Measurements from ENCODE around the genes GLG1, ZNRF1, TMEM170A and ADAT1.

DNA sequence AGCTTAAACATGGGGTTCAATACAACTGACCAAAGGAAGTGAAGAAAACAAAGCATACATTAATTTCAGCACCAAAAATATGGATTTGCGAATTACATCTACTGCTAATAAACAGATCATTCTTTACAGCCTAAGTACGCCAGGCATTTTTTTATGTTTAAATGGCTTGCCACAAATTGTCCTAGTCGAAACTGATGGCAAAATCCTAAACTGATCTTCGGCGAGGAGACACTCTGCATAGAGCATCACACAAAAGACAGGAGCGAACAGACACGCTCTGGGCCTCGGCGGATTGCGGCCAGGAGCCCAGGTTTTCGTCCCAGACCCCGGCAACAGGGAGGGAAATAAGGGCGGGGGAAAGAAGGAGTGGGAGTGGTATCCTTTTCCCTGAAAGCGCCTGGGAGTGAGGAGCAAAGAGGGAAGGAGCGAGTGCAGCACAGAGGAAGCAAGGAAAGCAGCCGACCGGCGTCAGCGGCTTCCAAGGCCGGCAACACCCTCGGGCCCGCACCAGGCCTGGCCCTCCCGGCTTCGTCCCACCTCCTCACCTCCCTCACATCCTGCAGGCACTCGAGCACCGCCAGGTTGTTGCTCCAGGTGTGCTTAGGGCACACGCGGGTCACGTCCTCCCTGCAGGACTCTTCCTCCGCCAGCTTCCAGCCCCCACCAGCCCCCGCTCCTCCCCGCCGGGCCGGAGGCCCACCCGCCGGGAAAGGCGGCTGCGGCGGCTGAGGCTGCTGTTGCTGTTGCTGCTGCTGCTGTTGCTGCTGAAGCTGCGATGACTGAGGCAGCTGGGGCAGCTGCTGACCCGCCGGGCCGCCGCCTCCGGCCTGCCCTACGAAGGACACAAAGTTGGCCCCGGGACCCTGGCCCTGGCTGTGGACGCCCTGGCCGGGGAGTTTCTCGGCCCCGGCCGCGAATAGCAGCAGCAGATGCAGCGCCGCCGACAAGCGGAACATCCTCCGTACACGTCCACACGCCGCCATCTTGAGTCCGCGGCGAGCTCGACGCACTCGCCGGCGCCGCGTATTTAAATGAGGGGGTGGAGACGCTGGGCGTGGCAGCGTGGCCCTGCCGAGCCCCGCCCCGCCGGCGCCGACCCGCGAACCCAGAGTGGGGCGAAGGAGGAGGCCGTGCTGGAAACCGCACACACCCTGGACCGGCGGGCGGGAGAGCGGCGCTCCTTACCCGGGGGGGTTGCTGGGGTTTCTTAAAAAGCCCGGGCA is at the start of gene GLG1:
GLG1 (minus strand) TSS at position 1,003 of the 1,223 bp plus-strand sequence.
- PRO-cap: unidirectional peak, plus-strand start at position 413 of the sequence; bidirectional peak, plus-strand start at position 580 of the sequence, minus-strand start at position 543 of the sequence; bidirectional peak, plus-strand start at position 1,100 of the sequence, minus-strand start at position 986 of the sequence

GRCh38 chr16:74621995-74622797 is 15.3 kb upstream of the GLG1 start:
- PRO-cap: no peak

DNA sequence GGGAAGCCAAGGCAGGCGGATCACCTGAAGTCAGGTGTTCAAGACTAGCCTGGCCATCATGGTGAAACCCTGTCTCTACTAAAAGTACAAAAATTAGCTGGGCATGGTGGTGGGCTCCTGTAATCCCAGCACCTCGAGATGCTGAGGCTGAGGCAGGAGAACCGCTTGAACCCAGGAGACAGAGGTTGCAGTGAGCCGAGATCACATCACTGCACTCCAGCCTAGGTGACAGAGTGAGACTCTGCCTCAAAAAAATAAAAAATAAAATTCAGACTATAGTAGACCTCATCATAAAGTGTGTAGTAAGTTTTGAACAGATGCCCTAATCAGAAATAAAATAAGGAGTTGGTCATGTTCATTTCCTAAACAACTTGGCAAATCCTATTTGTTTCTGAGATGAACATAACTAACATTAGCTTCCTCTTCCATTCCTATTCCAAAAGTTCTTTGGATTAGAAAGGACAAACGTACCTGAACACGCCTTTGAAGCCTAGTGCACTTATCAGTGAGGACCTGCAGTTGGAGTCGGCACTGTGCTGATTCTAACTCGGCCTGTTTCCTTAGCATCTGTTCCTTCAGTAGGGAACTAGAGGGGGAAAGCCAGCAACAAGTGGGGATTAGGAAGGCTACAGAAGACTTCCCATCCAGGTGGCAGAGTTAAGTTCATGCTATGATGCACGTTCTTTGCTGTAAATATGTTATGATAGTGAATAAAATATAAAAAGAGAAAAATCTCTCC is 29.1 kb downstream of the RFWD3 start:
- PRO-cap: no peak

DNA sequence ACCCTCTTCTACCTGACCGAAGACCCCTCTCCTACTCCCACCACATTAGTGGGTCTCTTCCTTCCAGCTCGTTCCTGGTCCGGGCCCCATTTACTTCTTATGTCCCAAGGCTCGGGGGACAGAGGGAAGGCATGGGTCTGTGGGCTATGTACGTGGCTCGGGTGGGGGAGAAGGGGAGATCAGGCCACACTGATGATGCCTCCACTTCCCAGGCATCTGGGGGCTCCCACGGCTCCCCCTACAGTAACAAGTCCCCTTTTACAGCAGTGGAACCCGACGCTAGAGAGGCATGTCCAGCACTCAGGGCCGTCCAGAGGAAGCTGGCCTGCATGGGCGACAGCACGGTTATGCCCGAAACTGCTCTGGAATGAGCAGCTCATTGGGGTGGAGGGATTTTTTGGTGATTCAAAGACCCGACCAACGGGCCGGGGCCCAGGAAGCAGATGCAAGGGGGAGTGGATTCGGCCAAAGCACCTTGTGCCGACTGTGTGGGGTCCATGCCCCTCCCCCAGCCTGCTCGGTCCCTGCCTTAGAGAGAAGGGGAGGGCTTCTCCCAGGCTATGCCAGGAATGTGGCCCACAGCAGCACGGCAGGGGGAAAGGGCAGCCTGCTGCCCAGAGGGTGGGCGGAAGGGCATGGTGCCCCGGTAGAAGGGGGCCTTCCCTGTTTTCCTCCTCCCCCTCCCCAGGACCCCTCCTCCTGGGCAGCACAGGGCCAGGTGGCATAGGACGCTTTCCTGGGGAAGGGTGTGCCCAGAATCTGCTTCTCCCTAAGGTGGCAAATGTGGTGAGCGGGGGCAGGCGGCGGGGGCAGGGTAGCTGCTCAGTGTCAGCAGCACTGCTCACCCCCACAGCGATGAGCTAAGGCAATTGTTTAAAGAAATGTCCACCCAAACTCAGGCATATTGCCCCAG is 33.6 kb upstream of the MLKL start:
- PRO-cap: no peak

GRCh38 chr16:74736645-74737219 is 36.1 kb upstream of the MLKL start:
- PRO-cap: no peak

DNA sequence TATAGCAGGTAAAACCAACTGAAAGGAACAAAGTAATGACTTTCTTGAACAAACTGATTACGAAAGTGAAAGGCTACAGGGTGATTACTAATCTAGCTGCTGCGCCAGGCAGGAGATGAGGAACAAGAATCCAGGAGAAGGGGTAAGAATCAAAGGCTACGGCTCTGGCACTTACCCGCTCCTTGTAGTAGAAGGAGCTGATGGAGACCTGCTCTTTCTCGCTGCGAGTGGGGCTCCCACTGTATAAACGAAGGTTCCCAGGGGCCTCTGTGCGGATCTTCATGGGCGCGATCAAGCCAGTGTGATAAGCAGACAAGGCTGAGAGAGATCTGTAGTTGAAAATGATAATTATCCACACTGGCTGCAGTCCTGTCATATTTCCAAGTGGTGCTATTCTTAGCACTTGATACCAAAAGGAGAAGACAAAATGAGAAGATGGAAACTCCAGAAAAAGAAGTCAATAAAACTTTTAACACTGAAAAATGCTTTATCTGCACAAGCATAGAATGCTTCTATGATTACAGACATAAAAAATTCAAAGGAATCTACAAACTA is 81.1 kb downstream of the WDR59 start:
- PRO-cap: no peak

- PRO-cap: no peak
Observed at GRCh38 chr16:74991549-74992595, 6.9 kb upstream of the WDR59 start.

GRCh38 chr16:74998410-74999129 is at the start of gene ZNRF1:
Gene ZNRF1 (plus strand): TSS chr16:74999024.
- PRO-cap: bidirectional peak, plus-strand start at chr16:74999033, minus-strand start at chr16:74998853

- PRO-cap: no peak
Observed at GRCh38 chr16:74999857-75000482, 1.1 kb downstream of the ZNRF1 start.

DNA sequence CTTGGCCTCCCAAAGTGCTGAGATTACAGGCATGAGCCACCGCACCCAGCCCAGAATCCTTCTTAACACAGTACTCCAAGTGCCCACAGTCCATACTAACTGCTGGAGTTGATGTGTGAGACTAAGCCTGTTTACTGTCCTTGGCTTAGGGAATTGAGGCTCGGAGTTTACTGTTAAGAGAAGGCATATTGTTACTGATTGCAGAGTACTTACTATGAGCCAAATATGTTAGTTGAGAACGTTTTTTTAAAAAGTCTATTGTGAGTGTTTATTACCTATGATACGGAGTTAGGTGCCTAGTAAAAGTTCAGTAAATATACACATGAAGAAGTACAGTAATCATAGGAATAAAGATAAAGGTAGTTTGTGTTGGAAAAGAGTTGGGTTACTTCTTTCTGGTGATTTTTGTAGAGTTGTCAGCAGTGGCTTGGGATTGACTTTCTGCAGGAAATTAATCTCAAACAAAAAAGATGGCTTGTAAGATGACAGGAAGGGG is 25.3 kb downstream of the ZNRF1 start:
- PRO-cap: no peak

- PRO-cap: no peak
Observed at GRCh38 chr16:75228991-75229472, 10.2 kb downstream of the CTRB1 start.

- PRO-cap: no peak
Observed at GRCh38 chr16:75269724-75269957, 18.2 kb upstream of the BCAR1 start.

GRCh38 chr16:75305065-75305996 is 53.9 kb upstream of the BCAR1 start:
- PRO-cap: bidirectional peak, plus-strand start at chr16:75305750, minus-strand start at chr16:75305461

GRCh38 chr16:75316957-75317488 is 65.6 kb upstream of the BCAR1 start:
- PRO-cap: no peak

GRCh38 chr16:75401940-75402813 is 31.1 kb downstream of the CFDP1 start:
- PRO-cap: no peak

DNA sequence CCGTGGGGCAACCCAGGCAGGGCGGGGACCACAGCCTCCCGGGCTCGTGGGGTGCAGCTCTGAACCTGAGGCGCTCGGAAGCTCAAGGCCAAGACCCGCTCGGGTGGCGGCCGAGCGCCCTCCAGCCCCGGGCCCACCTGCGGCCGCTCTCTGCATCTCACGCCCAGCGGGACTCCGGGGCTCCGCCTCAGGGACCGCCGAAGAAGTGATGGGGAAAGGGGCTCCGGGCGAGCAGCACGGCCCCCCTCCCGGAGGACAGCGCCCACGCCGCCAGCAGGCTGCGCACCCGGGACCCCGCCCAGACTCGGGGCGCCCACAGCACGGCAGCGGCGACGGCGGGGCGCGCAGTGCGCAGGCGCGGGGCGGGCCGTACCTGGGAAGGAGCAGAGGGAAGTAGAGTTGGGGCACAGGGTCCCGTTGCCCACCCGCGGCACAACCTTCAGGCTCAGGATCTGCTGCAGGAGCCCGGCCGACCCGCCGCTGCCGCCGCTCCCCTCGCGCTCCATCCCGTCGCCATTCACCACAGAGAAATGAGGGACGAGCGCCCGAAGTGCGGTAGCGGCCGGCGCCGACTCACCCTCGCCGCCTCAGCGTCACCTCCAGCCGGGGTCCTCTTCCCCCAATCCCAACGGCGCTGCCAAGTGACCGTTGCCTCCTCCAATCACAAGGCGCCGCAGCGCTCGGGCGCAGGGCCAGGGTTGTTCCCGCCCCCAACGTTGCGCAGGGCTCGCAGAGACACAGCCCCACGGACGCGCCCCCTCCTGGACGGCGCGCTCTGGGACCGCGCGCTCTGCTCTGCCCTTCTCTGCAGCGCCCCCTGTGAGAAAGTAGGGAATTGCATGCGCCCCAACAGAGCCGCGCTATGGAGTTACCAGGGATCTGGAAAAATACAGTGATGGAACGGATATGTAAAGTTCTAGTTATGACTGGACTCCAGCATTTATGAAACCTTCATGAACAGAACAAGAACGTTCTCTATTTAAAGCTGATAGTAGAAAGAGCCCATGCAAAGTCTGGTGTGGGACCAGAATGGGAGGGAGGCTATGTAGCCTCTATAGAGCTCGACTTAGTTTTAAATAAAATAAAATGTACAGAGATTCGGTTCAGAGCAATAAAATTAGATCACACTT is at the start of gene TMEM170A:
TMEM170A (minus strand) TSS at position 595 of the 1,130 bp plus-strand sequence.
- PRO-cap: bidirectional peak, plus-strand start at position 370 of the sequence, minus-strand start at position 306 of the sequence; bidirectional peak, plus-strand start at position 748 of the sequence, minus-strand start at position 595 of the sequence

GRCh38 chr16:75623095-75623691 is at the start of gene ADAT1:
Gene ADAT1 (minus strand): TSS chr16:75623281.
- PRO-cap: bidirectional peak, plus-strand start at chr16:75623373, minus-strand start at chr16:75623241

GRCh38 chr16:76234970-76235549 is 42.1 kb upstream of the CNTNAP4 start:
- PRO-cap: no peak

GRCh38 chr16:76509436-76509703 is 232.2 kb downstream of the CNTNAP4 start:
- PRO-cap: no peak

- PRO-cap: no peak
Observed at GRCh38 chr16:77663686-77664045, 58.6 kb upstream of the NUDT7 start.

Measured in bile duct (tissue), 1 donor.